Right cardiac atrium (tissue), 1 donor: Measurements from ENCODE around the genes SPG21 and UBAP1L.

DNA sequence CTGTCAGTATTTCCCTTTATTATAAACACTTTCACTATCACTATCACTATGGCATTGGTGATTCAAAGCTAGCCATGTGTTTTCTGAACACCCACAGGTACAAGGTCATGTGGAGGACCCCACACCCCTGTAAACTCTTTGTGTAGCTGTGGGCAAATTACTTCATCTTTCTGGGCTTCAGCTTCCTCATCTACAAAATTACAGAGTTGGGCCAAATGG, 41.7 kb downstream of the FBXL22 start:
- PRO-cap: no peak

- PRO-cap: no peak
Measured at GRCh38 chr15:63756487-63756773, 77.3 kb downstream of the HERC1 start.

DNA sequence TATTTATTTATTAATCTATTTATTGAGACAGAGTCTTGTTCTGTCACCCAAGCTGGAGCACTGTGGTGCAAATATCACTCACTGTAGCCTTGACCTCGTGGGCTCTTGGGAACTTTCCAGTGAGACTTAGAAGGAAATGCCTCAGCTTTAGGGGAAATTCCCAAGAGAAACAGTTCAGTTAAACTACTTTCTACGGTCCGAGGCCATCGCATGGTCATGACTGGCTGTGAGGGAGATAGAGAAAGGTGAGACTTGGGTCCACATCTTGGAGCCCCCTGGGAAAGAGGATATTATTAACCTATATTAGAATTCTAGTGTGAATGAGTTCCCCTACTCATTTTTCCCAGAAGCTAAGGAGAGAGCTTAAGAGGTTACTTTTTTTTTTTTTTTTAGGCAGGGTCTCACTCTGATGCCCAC, 47.1 kb upstream of the HERC1 start:
- PRO-cap: no peak

DNA sequence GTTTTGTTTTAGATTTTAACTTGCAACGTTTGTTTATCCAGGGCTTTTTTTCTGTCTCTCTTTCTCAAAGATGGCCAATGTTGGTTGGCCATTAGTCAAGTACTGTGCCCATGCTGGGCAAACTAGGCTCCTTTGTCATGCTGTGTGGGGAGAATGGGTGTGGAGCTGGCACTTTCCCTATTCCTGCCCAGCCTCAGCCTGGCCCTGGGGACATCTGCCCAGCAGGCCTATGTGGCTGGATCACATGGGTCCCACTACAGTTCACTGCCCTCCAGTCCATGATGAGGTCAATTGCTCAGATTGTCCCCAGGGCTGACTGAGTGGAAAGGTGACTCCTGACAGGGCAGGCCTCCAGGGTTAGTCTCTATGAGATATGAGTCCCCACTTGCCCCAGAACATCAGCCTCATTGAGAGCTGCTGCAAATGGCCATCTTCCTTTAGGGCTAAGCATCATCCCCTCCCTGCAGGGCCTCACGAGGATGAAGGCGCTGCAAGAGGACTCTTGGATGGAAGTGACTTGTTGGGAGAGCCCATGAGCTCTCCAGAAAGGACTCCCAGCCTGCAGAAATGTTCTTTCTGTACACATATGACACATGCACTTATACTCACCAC, 54.5 kb upstream of the HERC1 start:
- PRO-cap: no peak

DNA sequence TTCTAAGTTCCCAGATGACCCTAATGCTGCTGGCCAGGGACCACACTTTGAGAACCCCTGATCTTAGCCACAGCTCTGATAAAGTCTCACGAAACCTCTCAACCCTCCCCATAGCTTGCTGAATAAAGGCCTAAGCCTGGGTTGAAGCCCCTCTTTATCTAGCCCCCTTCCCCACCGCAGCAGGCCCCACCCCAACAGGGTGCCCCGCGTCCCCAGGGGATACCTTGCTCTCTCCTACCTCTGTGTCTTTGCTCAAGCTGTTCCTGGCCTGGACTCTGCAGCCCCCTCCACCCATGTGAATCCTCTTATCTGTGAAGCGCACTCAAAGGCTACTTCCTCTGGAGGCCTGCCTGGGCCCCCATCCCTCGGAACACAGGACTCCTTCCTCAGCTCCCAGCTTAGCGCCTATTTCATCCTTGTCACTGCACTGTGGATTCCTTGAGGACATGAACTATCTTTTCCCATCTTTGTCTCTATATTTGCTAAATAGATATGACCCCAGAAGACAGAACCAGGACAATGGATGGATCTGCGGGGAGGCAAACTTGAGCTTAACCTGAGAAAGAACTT, 61.4 kb upstream of the HERC1 start:
- PRO-cap: no peak

DNA sequence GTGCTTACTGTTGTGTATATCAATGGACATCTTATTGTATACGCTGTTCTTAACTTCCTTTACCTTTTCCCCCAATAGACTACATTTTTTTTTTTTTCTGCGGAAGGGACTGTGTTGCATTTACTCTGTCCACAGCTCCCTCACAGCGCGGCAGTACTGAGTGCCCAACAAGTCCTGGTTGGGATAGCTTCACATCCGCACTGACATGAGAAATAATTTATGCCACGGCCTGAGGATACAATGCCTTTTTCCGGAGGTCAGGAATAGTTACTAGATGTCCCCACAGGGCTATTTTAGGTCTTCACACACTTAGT, 773 bp upstream of the PPIB start:
- PRO-cap: unidirectional peak, minus-strand start at position 158 of the sequence

DNA sequence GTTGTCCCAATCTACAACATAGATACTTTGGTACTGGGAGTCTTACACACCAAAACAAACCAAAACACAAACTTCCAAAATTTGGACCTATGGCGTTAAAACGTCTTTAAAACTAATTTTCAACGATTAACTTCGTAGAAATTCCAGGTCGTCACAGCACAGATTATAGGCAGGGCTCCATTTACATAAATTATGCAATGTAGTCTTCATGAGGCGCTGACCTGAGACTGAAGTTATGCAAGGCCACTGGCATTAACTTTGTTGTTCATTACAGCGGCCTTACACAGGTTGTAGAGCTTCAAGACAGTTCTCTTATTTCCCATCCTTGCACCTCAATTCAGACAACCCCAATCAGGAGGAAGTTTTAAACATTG, 1.1 kb upstream of the PPIB start:
- PRO-cap: no peak

DNA sequence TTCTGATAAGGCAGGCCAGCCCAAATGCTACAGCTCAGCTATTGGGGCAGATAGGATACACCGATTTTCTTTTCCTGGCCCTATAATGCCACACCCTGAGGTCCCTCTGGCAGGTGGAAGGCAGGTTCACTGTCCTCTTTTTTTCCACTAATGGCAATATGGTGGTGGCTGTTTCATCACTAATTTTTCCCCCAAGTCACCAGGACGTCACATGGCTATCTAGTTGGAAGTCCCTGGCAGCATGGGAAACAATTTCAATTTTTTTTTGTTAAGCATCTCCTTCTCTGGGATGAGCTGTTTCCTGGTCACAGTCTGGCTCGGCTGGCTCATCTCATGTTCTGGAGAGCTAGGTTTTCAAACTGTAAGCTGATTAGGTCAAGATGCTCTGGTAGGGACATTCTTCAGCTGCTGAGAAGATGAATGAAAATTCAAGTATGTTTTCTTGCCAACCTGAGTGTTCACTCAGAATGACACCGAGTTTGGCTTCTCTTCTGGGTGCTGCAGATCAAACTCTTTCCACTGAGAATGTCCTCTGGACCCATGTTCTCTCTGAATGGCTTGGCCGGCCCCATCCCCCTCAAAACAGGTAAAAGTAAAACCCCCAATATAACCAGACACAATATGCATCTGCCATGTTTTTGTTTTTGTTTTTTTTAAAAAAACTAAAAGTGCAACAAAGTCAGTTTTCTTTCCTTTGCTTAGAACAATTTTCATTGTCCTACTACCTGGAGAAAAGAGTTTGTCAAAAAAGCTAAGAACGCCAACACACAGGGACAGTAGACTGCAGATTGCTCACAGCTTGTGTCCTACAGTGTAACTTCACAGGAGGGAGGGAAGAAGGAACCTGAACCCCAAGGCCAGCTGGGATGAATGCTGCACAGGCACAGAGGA, 7.9 kb upstream of the PPIB start:
- PRO-cap: no peak

DNA sequence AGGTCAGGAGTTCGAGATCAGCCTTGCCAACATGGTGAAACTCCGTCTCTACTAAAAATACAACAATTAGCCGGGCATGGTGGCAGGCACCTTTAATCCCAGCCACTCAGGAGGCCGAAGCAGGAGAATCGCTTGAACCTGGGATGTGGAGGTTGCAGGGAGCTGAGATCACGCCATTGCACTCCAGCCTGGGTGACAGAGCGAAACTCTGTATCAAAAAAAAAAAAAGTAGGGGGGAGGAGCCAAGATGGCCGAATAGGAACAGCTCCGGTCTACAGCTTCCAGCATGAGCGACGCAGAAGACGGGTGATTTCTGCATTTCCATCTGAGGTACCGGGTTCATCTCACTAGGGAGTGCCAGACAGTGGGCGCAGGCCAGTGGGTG, 29.6 kb downstream of the CSNK1G1 start:
- PRO-cap: no peak

DNA sequence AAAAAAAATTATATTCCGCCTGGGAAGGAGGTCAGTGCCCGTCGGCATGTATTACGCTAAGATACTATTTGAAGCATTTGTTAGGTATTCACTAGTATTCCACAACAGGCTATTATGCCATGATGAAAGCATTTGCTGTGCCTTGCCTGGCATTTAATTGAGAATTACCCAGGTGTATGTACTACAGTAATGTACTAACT, 3.2 kb downstream of the TRIP4 start:
- PRO-cap: unidirectional peak, minus-strand start at position 54 of the sequence

DNA sequence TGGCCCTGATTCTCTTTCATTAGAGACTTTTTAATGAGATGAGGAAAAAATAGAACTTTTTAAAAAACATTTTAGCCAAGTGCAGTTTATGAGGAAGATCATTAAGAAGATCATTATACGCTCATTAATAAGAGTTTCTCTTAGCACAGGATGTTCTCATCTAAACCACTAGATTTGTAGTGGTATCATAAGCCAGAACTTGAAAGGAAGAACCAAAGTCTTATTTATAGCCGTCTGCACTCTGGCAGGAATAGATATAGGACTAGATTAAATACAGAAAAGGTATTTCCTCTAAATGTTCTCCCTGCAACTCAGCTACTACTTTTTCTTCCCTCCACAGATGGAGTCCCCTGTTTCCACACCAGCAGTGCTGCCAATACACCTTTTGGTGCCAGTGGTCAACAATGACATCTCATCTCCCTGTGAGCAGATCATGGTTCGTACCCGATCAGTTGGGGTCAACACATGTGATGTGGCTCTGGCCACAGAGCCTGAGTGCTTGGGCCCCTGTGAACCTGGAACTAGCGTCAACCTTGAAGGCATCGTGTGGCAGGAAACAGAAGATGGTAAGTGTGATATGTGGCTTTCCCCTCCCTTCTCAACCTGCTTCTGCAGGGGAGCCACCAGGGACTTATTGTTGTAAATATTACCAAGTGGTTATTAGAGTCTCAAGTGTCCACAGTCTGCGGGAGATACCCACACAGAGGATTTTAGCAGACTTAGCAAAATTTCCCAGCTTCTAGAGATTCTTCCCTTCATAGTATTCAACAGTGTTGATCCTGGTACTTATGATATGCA, 152.7 kb downstream of the RBPMS2 start:
- PRO-cap: no peak

GRCh38 chr15:64642888-64643447, 132.4 kb downstream of the RBPMS2 start:
- PRO-cap: no peak

- PRO-cap: no peak
Measured at GRCh38 chr15:64807036-64808013, 18.1 kb downstream of the PIF1 start.

GRCh38 chr15:64872969-64873489, 31.3 kb downstream of the PLEKHO2 start:
- PRO-cap: no peak

GRCh38 chr15:64930314-64930723, 18.6 kb downstream of the ANKDD1A start:
- PRO-cap: no peak

- PRO-cap: bidirectional peak, plus-strand start at chr15:64990051, minus-strand start at chr15:64989911
Measured at GRCh38 chr15:64989253-64990243, at the start of gene SPG21. SPG21 (minus strand) TSS chr15:64989914.

DNA sequence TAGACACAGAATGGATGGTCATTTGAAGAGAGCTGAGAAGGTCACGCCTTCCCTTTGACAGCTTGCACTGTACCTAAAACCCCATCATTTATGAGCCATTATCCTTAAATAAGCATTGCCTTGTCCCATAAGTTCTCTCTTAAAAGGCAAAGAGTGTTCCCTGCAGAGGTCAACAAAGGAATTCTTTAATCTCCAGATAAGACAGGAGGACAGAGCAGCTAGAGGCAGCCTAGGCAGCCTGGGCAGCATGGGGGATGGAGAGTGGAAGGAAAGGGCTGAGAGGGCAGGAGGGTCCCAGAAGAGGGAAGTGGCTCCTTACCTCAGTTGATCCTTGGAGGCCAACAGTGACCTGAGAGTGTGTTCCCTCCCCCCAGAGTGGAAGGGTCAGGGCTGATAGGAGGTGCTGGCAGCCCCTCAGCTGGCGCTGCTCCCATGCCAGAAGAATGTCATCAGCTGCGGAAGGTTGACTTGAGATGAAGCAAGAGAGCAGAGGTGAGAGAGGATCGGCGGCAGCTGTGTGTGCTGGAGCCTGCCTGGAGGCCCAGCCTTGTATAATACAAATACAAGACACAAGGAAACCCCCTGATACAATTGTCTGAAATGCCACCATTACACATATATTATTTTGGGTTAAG, 12.8 kb downstream of the KBTBD13 start:
- PRO-cap: no peak

DNA sequence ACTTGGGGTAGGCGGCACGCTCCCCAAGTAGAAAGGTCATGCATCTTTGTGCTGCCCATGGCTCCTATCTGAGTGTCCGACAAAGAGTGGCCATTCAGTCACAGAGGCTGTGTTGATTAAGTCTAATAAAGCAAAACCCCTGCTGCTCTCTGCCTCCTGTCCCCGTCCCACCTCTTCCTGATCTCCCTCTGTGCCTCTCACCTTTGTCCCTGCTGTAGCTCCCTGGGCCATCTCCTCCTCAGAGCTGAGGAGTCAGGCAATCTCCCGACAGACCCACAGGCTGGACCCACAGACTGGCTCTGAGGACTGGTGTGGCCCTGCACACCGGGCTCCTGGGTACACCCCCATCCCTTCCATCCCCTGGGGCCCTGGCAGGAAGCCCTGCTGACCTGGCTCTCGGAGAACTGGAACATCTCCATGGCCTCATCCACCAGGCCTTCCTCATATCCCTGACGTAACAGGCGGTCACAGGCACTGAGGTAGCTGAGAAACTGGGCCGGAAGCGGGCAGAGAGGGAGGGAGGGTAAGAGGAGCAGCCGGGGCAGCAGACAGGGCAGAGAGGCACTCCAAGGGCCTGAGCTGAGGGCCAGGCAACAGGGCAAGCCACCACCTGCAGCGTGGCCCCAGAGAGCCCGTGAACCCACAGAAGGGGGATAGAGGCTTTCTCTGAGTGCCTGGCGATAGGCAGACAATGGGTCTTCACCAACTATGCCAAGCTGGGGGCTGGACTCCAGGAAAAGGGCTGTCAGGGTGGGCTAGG, 17.7 kb downstream of the KBTBD13 start:
- PRO-cap: no peak

- PRO-cap: no peak
Measured at GRCh38 chr15:65115138-65115352, at the start of gene UBAP1L. UBAP1L (minus strand) TSS chr15:65115200.

GRCh38 chr15:65132786-65133443, 693 bp downstream of the PDCD7 start:
- PRO-cap: no peak